Anterior vena cava (tissue), 1 donor: ENCODE data around the genes SULT2B1, NTN5, NUCB1 and DHDH.

- PRO-cap = no peak
Measured at GRCh38 chr19:48510401-48511178, 1.0 kb downstream of the LMTK3 start.

- PRO-cap = no peak
Measured at GRCh38 chr19:48511942-48512755, 514 bp upstream of the LMTK3 start.

- PRO-cap = no peak
Measured at GRCh38 chr19:48513314-48514352, 2.0 kb upstream of the LMTK3 start.

DNA sequence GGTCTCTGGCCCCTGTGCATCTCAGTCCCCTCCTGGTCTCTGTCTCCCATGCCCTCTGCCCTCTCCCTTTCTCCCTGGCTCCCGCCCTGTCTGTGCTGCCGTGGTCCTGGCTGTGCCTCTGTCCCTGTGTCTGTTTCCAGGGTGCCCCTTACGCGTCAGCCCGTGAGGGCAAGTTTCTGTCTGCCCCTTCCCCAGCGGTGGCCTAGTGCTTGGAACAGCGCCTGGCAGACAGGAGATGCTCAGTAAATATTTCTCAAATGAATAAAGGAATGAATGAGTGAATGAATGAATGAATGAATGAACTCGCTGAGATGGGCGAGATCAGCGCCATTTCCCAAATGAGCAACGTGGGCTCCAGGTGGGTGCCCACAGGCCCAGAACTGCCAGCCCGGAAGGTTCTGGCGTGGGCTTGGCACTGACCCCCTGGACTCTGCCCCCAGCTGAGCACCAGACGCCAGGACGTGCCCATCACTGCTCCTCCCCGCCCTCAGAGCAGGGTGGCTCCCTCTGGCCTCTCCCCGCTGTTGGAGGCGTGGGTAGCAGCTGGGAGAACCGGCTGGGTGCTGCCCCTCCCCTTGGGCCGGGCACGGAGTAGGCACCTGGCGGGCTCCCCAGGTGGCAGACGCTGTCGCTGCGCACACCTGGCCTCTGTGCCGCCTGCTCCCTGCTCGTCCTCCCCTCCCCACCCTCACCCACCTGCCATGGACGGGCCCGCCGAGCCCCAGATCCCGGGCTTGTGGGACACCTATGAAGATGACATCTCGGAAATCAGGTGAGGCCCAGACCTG is at the start of gene SULT2B1:
TSS of gene SULT2B1 (plus strand) at position 621 of the 788 bp plus-strand sequence.
- PRO-cap = no peak

DNA sequence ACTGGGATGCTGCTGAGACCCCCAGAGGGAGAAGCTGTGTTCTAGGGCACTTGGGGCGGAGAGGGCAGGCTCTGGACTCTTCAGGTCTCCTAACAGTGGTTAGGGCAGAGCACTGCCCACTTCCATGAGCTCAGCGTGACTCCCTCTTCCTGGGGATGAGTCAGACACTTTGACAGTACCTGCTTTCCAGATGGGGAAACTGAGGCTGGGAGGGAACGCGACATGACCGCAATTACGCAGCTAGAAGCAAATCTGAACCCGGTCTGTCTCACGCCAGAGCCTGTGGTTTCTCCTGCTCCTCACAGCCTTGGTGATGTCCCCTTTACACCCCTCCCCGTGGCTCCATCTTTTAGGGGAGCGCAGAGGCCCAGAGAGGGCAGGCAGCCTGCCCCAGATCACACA is 783 bp downstream of the SULT2B1 start:
- PRO-cap = no peak

- PRO-cap = no peak
Measured at GRCh38 chr19:48553638-48554119, 1.7 kb downstream of the SULT2B1 start.

- PRO-cap = no peak
Measured at GRCh38 chr19:48554120-48554969, 2.4 kb downstream of the SULT2B1 start.

DNA sequence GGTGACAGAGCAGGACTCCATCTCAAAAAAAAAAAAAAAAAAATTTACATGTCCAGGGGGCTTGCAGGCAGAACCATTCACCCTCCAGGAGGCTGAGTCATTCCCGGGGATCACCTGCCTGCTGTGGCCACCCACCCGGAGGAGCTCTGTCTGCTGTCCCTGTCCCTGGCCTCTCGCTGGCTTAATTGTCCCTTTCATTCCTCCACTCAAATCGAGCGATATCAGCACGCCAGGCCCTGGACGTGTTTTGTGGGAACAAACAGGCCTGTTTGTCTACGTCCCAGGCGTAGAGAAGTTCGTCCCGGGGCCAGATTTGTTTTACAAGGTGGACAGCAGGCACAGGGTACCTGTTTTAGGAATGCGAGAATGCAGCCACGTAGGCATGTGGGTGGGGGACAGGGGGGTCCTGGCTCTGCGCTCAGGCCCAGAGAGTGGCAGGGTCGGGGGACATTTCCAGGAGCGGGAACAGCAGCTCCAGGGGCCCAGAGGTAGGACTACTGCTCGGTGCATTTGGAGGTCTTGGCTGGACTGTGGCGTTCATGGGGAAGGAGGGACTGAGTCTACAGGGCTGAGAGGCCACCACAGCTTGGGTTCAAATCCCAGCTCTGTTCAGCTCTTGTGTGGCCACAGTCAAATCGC is 21.3 kb downstream of the SULT2B1 start:
- PRO-cap = no peak

DNA sequence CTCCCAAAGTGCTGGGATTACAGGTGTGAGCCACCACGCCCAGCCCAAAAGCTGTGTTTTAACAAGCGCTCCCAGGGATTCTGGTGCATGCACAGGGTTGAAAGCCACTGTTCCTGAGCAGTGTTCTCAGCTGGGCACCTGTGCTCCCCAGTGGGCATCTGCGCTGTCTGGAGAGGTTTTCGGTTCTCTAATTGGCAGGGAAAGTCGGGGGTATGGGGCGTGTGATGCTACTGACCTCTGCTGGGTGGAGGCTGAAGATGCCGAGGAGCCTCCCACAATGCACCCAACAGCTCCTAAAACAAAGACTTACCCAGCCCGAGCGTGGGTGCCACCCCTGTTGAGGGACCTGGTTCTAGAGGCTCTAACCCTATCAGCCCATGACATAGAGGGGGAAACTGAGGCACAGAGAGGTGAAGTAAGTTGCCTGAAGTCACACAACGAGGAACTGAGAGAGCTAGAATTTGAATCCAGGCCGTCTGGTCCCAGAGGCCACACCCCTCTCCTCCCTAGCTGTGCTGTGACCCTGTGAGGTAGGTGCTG is 2.2 kb downstream of the SPACA4 start:
- PRO-cap = no peak

DNA sequence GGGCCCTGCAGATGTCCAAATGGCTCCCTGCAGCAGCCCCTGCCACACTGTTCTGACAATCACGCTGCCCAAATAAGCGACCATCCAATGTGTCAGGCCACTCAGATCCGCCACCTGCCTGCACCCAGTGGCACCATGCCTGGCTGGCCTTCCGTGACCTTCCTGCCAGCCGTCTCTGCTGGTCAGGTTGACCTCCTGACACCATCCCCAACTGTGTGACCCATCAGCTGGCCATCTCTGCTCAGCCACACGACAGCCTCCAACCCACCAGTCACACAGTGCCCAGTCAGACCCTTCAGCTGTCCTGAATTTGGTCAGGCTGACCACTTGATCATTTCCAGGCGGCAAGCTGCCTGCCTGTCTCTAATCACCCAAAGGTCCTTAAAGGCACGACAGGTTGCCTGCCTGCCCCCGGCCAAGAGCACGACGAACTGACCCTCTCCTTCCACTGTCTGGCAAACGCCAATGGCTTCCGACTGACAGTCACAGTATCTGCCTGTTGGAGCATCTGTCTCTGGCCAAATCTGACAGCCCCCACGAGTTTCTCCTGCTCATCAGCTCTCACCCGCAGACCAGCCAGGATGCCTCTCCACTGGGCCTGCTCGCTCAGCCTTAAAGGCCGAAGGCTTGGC is 1.3 kb downstream of the FAM83E start:
- PRO-cap = no peak

- PRO-cap = bidirectional peak, plus-strand start at chr19:48624404, minus-strand start at chr19:48624237
Measured at GRCh38 chr19:48623695-48624545, 4.6 kb downstream of the SPHK2 start.

- PRO-cap = no peak
Measured at GRCh38 chr19:48624546-48625303, 5.4 kb downstream of the SPHK2 start.

- PRO-cap = bidirectional peak, plus-strand start at chr19:48634712, minus-strand start at chr19:48634484
Measured at GRCh38 chr19:48634160-48634913, 2.8 kb downstream of the DBP start.

- PRO-cap = no peak
Measured at GRCh38 chr19:48672728-48673259, at the start of gene NTN5. Gene NTN5 (minus strand): TSS chr19:48673017.

DNA sequence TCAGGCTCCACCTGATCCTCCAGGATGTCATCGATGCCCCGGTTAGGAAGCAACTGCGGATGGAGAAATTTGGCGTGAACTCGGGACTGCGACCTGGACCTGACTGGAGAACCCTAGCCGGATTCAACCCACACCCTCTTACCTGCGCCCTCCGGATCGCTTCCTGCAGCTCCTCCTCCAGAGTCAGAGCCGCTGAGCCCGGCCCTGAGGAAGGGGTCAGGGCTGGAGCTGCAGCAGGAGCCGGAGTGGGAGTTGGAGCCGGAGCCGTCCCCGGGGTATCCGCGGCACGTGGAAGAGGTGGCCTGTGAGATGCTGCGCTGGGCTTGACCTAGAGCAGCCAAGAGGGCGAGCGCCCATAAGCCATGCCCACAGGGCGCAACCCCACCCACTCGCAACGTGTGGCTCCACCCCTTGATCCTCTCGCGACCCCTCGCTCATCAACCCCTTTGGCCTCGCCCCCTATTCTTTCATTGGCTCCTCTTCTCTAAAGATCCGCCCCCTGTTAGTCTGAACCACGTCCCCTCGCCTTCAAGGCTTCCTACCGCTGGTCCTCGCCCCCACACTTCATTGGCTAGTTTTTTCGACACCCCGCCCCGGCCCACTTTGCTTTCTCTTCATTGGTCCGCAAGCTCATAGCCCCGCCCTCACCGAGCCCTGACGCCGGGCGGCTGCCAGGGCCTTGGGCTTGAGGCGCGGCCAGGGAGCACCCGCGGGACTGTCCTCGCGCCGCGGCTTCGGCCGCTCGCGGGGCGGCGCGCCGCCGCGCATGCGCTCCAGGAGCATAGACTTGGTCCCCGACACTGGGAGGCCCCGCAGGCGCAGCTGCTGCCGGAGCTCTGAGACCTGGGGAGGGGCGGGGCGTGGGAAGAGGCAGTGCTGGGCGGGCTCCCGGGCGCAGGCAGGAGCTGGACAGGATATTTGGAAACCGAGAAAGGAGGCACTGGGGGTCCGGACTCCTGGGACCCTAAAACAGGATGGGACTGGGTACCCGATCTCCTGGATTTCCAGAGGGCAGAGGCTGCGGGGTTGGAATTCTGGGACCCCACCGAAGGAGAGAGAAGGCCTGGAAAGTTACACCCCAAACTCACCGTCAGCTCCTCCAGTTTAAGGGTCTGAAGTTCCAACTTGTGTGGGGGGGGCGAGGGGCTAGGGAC is 5.4 kb downstream of the MAMSTR start:
- PRO-cap = bidirectional peak, plus-strand start at position 688 of the sequence, minus-strand start at position 396 of the sequence; unidirectional peak, plus-strand start at position 928 of the sequence

DNA sequence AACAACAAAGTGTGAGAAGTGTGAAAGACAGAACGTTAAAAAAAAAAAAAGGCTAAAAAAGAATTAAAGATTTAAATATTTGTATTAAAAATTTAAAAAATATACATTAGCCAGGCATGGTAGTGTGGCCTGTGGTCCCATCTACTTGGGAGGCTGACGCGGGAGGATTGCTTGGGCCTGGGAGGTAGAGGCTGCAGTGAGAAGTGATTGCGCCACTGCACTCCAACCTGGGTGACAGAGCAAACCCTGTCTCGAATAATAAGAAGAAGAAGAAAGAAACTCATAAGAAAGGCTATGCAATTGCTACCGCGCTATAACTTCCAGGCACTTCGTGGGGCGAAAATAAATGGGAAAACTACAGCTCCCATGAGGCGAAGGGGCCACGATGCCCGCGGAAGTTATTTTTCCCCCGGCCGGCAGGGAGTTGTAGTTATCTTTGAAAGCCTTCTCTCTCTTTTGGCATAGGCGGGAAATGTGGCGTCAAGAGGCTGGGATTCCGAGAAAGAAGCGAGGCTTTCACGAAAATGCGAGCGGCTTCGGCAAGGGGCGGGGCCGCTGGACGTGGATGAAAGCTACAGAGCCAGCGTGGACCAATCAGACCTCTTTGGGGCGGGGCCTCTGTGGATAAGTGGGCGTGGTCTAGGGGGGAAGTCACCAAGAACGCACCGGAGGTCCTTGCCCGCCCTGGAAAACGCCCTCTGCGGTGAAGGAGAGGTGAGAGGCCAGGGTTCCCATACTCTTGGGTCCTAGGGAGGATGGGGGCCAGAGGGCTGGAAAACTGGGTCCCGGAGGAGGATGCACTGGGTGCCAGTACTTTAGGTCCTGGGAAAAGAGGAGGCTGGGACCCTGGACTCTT is at the start of gene NUCB1:
TSS of gene NUCB1 (plus strand) at position 654 of the 856 bp plus-strand sequence.
- PRO-cap = bidirectional peak, plus-strand start at position 657 of the sequence, minus-strand start at position 498 of the sequence

- PRO-cap = bidirectional peak, plus-strand start at chr19:48933699, minus-strand start at chr19:48933606; bidirectional peak, plus-strand start at chr19:48933900, minus-strand start at chr19:48933772
Measured at GRCh38 chr19:48933323-48934070, at the start of gene DHDH. Gene DHDH (plus strand): TSS chr19:48933699.

- PRO-cap = no peak
Measured at GRCh38 chr19:48947086-48947502, 7.6 kb upstream of the BAX start.

GRCh38 chr19:48964275-48964651 is 846 bp upstream of the FTL start:
- PRO-cap = bidirectional peak, plus-strand start at chr19:48964399, minus-strand start at chr19:48964251

DNA sequence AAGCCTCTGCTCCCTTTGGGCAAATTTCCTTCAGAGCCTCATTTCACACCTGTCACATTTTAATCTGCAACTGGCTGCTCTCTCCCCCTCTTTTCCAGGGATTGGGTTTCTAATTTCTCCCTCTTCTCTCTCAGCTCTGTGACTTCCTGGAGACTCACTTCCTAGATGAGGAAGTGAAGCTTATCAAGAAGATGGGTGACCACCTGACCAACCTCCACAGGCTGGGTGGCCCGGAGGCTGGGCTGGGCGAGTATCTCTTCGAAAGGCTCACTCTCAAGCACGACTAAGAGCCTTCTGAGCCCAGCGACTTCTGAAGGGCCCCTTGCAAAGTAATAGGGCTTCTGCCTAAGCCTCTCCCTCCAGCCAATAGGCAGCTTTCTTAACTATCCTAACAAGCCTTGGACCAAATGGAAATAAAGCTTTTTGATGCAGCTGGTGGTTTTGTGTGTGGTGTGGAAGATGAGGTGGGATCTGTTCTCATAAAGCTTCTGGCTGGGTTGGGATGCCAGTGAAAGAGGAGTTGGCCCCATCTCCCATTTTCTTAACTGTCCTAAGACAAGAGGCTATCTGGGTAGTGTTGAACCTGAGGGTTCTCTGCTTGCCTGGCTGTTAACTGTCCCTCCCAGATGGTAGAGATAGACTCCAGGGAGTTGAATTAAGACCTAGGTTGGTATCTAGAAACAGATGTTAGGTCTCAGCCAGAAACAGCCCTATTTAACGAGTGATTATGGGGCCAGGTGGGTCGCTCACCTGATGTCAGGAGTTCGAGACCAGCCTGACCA is 1.5 kb downstream of the FTL start:
- PRO-cap = no peak